Ovary (tissue), 7 donors: ENCODE measurements around a stretch of chr14.

DNA sequence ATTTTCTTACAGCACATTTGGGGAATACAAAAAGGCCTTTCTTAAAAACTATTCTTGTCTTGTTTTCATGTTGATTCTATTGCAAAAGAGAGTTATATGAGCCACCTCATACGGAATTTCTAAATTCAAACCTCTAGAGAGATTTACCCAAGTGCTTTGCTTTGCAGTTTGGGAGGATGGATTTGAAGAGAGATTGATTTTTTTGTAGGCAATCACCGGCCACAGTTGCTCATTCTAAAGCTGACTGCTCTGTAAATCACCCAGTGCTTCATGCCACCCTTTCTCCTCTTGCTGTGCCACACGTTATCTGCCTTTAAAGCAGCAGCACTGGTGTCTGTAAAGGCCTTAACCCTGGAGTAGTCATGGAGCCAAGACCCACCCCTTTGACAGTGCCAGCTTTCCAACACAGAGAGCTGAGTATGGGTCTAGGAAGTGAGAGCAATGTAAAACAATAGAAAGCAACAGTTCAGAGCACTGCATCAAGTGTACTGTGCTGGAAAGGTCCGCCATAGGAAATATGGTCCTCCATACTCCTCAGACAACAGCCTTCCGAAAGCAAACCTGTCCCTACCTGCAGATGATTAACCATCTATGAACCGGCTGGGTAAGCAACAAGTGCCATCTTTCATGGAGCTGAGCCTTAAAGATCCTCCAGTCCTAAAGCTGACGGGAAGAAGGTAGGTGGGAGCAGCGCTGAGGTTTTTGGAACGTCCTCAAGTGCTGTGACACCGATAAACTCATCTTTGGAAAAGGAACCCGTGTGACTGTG is 139.5 kb downstream of the DAD1 start:
- PRO-cap, 7 experiments, result no peak in any of the 7 experiments
- RAMPAGE, long total RNA, 2 experiments, result start-site peak on the plus strand in 1 of 2 experiments, centred at position 481 of the sequence, 5 reads per replicate

- PRO-cap, 7 experiments, result no peak in any of the 7 experiments
- RAMPAGE, long total RNA, 2 experiments, result no peak in any of the 2 experiments
Observed at GRCh38 chr14:22452573-22452823, 136.5 kb downstream of the DAD1 start.

- PRO-cap, 7 experiments, result no peak in any of the 7 experiments
- RAMPAGE, long total RNA, 2 experiments, result no peak in any of the 2 experiments
Observed at GRCh38 chr14:22501477-22501770, 87.6 kb downstream of the DAD1 start.

DNA sequence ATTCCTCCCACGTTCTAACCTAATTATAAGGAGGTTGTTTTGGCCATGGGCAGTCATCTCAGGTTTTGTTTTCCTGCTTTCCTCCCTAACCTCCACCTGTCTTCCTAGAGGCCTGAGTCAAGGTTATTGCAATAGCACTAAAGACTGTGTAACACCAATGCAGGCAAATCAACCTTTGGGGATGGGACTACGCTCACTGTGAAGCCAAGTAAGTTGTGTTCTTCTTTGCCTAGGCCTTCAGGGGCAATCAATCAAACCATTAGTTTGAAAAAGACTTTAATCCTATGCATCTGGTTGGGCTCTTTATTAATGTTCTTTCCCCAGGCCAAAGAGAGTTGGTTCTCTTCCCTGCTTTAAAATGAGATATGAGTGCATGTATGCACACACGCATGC is 72.9 kb downstream of the DAD1 start:
- PRO-cap, 7 experiments, result no peak in any of the 7 experiments
- RAMPAGE, long total RNA, 2 experiments, result no peak in any of the 2 experiments

- PRO-cap, 7 experiments, result no peak in any of the 7 experiments
- RAMPAGE, long total RNA, 2 experiments, result no peak in any of the 2 experiments
Observed at GRCh38 chr14:22533160-22533791, 55.7 kb downstream of the DAD1 start.

DNA sequence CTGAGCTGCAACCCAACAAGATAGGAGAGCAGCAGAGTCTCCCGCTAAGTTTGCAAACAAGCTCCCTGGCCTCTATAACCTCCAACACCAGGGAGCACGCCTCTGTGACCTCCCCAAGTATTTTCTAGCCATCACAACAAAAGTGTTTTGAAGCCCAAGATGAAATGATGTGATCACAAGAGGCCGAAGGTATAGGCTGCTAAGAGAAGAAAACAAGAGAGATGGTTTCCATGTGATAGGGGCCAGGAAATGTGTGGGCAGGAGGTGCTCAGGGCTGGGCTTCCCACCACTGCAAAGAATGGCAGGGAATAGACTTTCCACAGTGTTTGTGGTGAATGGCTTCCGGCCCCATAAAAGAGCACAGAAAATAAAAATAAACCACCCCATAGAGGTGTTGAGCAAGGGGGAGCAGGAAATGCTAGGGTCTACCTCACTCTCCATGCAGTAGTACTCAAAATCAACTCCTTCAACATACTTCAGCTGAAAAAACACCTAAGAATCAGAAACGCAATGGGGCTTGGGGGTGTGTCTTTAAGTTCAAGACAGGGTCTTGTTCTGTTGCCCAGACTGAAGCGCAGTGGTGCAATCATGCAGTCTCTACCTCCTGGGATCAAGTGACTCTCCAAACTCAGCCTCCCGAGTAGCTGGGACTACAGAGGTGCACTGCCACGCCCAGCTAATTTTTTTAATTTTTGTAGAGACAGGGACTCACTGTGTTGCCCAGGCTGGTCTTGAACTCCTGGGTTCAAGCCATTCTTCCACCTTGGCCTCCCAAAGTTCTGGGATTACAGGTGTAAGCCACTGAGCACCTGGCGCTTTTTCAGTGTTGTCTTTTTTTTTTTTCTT is 27.2 kb downstream of the DAD1 start:
- PRO-cap, 7 experiments, result no peak in any of the 7 experiments
- RAMPAGE, long total RNA, 2 experiments, result no peak in any of the 2 experiments

DNA sequence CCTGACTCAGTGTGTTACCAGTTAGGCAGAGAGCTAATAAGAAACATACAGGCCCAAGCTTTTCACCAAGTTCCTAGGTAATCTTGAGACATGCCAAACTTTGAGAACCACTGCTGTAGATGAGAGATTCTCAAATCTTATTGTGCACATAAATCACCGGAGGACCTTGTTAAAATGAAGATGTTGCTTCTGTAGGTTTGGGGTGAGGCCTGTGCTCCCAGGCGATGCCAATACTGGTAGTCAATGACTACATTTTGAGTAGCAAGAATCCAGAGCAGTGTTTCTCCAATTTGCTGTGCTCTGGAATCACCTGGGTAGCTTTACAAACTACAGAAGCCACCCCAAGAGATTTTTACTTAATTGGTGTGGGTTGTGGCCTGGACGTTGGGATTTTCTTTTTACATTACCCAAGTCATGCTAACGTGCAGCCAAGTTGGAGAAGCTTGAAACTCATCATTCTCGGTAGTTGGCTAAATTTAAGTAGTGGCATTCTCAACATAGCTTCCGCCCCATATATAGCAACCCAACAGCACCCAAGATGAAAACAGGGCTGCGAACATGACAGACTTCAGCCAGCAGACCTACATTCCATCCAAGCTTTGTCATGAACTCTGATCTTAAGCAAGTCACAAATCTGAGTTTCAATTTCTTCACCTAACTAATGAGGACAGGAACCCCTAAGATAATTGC is 25.1 kb downstream of the DAD1 start:
- PRO-cap, 7 experiments, result no peak in any of the 7 experiments
- RAMPAGE, long total RNA, 2 experiments, result no peak in any of the 2 experiments

GRCh38 chr14:22597739-22598057 is 402 bp upstream of the ABHD4 start:
- PRO-cap, 7 experiments, result no peak in any of the 7 experiments
- RAMPAGE, long total RNA, 2 experiments, result no peak in any of the 2 experiments

DNA sequence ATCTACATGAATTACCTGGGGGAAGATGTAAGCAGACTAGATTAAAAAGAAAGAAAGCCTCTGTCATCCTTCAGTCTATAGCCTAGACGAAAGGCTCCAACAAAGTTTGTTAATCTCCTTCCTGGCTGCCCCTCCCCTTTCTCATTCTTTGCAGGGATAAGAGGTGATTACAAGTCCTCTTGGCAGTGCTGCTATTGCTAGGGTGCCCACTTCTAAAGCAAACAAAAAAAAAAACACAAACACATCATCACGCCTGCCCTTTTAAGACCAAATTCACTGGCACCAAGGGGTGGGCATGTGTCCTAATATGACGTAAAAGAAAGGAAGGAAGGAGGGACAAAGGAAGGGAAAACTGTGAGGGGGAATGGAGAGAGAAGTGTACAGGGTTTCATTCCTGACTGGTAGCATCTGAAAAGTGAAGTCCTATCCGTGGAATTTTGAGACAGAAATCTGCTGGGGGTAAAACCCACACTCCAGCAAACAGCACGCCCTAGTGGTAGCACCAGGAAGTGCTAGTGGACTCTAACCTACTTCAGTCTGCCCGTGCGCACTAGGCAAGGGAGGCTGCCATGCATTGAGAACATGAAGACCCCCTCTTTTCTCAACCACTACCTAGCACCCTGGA is 2.7 kb upstream of the SLC7A7 start:
- PRO-cap, 7 experiments, result no peak in any of the 7 experiments
- RAMPAGE, long total RNA, 2 experiments, result no peak in any of the 2 experiments

DNA sequence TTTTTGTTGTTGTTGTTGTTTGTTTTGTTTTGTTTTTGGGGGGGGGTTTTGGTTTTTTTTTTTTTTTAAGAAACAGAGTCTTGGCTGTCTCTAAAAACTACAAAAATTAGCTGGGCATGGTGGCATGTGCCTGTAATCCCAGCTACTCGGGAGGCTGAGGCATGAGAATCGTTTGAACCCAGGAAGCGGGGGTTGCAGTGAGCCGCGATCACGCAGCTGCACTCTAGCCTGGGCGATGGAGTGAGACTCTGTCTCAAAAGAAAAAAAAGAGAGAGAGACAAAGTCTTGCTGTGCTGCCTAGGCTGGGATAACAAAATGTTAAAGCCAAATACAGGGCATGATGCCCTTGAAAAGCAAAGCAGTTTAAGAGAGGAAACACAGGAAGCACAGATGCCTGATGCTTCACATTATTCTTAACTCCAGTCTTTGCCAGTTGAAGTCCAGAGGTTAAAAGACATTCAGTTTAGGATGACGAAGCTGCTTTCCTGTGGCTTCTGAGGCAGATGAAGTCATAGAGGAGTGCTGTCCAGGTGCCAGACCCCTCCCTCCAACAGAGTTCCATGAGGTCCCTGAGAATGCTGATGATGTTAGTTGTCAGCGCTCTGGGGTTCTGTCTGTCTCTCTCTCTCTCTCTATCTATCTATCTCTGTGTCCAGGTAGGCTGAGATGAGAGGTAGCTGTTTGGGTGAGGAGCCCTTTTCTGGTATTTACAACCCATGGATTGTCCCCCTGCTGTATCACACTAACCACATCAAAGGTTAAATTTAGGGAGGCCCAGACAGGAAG is 4.9 kb upstream of the MRPL52 start:
- PRO-cap, 7 experiments, result no peak in any of the 7 experiments
- RAMPAGE, long total RNA, 2 experiments, result no peak in any of the 2 experiments

- PRO-cap, 7 experiments, result peak in 7 of 7 experiments; most common plus-strand start chr14:22872780 (in 1); most common minus-strand start chr14:22872609 (in 7)
- RAMPAGE, long total RNA, 2 experiments, result no peak in any of the 2 experiments
Observed at GRCh38 chr14:22872234-22872873, 814 bp downstream of the LRP10 start.

- PRO-cap, 7 experiments, result peak in 2 of 7 experiments; most common plus-strand start chr14:22978189 (in 2)
- RAMPAGE, long total RNA, 2 experiments, result no peak in any of the 2 experiments
Observed at GRCh38 chr14:22977568-22978657, 4.4 kb downstream of the AJUBA start.

DNA sequence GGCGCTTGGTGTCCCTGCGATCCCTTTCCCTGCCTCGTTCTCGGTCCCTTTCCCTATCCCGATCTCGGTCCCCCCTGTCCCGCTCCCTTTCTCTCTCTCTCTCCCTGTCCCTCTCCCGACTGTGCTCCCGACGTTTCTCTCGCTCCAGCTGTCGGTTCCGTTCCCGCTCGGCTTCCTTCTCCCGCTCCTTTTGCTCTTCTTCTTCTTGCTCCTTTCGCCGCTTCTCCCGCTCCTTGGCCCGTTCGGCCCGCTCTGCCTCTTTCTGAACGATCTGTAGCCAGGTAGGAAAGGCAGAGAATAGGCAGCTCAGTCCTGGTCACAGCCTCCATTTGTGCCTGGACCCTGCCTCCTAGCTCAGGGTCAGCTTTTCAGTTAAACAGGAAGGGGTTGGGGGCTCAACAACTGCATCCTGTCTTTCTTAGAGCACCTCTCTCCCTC is 1.9 kb upstream of the CDH24 start:
- PRO-cap, 7 experiments, result no peak in any of the 7 experiments
- RAMPAGE, long total RNA, 2 experiments, result no peak in any of the 2 experiments

DNA sequence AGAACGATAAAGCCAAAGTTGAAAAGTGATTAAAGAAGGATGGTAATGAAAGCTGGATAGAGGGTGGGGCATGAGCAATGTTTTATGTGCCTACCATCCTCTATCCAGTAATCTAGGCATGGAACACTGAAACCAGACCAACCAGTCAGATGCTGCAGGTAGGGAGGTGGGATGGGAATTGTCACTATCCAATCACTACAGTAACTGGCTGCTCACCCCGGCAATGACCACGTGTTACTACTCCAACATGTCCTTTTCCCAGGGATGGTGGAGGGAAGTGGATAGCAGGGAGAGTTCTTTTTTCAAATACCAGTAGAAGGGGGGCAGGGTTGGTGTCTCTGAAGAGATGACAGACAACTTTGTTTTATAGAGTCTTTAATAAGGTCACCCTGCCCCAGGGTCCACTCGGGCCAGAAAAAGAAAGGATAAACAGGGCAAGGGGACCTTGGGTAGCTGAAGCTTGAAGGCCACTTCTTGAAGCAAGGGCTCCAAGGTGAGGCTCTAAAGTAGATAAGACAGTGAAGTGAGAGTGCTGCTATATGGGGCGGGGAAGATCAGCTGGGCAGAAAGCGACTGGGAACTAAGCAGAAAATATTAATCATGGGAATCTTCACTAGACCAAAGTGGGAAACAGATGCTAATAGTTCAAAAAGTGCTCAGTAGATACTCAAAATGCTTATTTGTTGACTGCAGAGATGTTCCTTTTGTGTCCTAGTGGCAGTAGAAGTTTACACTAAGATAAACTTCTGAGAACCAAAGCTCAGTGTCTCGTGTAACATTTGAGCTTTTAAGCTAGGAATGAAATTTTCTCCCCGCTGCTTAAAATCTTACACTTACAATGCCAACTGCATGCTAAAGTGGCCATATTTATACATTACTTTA is 14.8 kb upstream of the CDH24 start:
- PRO-cap, 7 experiments, result no peak in any of the 7 experiments
- RAMPAGE, long total RNA, 2 experiments, result no peak in any of the 2 experiments

GRCh38 chr14:23118815-23119119 is 288 bp downstream of the CEBPE start:
- PRO-cap, 7 experiments, result no peak in any of the 7 experiments
- RAMPAGE, long total RNA, 2 experiments, result no peak in any of the 2 experiments

DNA sequence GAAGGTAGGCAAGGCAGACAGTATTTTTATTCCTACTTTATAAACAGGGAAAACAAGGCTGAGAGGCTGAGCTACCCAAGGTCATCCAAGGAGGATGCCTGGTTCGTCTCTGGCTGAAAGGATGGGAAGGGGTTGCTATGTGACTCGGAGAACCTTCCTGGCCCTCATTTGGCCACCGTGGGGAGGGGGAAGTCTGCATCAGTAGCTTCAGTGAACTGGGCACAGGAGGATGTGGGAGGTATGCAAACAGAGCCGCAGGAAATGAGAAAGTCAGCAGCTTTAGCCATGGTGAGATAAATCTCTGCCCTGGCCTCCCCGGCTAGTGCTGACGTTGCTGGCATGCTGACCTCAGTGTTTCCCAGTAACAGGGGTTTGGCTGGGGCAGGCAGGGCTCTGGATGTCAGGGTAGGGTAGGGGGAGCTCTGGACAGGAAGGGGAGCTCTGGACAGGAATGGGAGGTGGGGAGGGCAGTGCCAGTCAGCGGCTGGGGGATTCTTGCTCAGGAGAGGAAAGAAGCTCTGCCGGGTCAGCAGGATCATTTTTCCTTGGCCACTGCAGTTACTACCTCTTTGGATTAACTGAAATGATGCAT is 2.3 kb upstream of the CEBPE start:
- PRO-cap, 7 experiments, result peak in 4 of 7 experiments; most common plus-strand start position 403 of the sequence (in 3); most common minus-strand start position 233 of the sequence (in 2)
- RAMPAGE, long total RNA, 2 experiments, result no peak in any of the 2 experiments

DNA sequence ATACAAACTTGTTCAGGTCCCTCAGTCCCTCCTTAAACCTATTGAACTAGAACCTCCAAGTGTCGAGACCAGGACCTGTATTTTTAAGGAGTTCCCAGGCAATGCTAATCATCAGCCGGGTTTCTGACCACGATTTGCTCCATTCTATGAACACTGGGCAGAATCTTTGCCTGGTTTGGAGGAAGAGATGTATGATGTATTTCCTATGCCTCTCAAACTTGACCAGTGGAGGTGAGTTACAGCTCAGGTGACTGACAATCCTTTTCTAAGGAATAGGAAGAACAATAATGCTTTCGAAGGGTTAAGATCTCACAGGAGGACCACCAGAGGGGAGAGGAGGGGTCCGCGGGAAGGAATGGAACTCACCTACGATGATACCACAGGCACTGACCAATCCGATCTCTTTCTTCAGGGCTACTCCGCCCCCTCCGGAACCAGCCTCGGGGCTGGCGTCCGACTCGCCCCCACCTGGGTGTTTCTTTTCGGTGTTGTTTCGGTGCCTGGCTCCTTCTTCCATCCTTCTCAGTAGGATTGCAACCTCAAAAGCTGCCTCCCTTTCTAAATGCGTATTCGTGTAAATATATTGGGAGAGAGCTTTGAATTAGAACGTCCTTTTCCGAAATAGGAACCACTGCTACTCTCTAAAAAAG is 937 bp downstream of the SLC7A8 start:
- PRO-cap, 7 experiments, result peak in 7 of 7 experiments; most common plus-strand start position 479 of the sequence (in 6); most common minus-strand start position 388 of the sequence (in 5)
- RAMPAGE, long total RNA, 2 experiments, result no peak in any of the 2 experiments

GRCh38 chr14:23378141-23379043 is 1.5 kb downstream of the CMTM5 start:
- PRO-cap, 7 experiments, result no peak in any of the 7 experiments
- RAMPAGE, long total RNA, 2 experiments, result no peak in any of the 2 experiments

DNA sequence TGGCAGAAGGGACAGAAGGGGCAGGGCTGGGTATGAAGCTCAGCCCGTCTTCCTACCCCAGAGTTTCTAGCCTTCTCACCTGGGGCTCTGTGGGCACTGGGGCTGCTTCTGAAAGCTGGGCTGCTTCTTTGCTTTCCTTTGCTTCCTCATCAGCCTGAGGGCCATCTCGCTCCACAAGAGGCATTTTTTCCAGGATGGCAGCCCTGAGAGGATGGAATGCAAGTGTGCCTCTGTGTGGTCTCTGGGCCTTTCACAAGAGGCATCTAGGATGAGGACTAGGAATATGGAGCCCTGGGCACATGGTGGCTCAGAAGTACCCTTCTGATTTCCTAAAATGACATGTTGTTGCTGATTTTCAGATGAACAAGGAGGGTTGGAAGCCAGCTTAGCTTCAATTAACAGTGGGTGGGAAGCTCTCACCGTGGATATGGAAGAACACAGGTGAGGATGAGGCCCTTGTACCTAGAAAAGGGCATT is 5.4 kb downstream of the THTPA start:
- PRO-cap, 7 experiments, result no peak in any of the 7 experiments
- RAMPAGE, long total RNA, 2 experiments, result no peak in any of the 2 experiments

DNA sequence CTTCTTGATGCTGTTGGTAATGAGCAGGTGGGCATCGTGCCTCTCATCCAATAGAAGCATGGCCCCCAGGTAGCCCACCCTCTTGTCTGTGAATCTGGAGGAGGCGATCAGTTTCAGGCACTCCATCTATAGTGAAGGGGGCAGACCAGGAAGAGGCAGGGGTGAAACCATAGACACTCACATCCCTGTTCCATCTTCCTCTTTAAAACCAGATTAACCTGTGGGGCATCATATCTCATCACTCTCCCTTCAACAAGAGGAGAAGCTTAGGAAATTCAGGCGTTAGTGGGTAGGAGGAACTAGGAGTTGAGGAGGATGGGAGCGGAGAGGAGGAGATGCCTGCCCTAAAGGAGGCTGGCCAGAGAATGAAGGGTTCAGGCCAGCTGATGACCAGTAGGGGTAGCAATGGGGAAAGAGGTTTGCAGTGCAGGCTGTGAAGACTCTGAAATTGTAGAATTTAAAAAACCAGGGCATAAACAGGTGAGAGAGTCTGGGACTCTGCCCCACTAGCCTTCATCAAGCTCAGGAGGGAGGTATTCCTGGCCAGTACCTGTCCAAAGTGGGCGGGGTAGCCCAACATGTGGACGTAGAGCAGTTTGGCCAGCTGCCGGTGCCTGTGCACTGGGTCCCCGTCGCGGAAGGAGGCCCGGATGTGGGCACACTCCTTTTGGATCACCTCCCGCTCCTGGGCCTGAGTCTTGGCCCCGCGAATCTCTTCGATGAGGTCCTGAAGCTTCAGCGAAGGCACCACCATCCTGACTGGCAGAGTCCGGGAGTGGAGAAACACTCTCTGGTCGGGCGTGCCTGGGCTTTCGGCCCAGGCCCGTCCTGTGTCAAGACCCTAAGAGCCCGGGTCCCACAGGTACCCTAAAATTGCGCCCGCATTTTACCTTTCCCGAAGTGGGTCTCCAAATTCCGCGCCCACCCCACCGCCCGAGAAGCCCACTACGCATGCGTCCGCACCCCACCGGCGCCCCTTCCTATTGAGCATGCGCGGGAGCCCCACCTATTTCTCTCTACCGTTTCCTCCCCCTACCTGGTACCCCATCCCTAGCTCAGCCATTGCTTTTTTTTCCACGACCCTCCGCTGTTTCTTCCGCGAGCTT is 677 bp downstream of the AP1G2 start:
- PRO-cap, 7 experiments, result peak in 7 of 7 experiments; most common plus-strand start position 1,062 of the sequence (in 3); most common minus-strand start position 761 of the sequence (in 2)
- RAMPAGE, long total RNA, 2 experiments, result no peak in any of the 2 experiments